Camera-type eye (tissue), 1 donor: ENCODE results near the gene SLC44A2.

DNA sequence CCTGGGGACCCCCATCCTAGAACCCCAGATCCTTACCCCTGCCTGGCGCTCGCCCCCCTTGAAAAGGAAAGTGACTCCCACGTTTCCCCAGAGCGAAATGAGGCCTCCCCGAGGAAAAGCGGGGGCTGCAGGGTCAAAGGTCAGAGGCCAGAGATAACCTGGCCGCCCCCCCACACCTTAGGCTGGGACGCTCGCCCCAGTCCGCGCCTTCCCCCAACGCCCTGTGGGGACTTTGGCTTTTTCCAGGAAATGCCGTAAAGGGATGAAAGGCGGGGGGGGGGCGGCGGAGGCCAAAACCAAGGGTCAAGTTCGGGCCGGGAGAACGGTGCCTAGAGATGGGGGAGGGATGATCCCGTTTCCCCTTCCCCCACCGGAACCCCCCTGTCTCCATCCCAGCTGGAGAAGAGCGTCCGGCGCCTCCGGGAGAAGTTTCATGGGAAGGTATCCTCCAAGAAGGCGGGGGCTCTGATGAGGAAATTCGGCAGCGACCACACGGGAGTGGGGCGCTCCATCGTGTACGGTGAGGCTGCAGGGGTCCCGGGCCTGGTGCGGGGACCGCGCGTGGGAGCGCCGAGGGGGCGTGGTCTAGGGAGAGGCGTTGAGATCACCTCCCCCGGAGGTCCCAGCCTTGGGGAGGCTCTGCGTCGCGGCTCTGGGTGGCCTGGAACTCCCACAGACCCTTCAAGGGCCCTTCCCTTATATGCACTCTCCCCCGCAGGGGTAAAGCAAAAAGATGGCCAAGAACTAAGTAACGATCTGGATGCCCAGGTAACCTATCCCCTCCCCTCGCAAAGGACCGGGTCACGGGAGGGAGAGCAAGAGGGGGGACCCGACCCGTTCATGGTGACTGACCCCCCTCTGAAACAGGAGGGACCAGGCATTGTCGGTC is 660 bp downstream of the SHFL start:
- RAMPAGE, long total RNA: no peak

DNA sequence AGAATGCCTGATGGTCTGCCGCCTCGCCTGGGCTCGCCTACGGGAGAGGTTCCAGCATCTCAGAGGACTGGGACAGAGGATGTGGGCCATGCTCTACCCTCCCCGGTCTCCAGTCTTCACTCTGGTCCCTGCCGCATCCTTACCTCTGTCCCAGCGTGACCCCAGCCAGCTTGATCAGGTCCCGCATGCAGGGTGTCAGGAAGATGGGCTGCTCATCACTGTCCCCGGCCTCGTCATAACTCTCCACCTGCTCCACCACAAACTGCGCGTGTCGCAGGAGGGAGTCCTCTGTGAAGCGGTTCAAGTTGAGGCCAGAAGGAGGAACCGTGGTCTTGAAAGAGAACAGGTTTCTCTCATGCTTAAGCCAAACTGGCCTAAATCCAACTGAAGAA is 34.7 kb upstream of the EIF3G start:
- RAMPAGE, long total RNA: no peak

DNA sequence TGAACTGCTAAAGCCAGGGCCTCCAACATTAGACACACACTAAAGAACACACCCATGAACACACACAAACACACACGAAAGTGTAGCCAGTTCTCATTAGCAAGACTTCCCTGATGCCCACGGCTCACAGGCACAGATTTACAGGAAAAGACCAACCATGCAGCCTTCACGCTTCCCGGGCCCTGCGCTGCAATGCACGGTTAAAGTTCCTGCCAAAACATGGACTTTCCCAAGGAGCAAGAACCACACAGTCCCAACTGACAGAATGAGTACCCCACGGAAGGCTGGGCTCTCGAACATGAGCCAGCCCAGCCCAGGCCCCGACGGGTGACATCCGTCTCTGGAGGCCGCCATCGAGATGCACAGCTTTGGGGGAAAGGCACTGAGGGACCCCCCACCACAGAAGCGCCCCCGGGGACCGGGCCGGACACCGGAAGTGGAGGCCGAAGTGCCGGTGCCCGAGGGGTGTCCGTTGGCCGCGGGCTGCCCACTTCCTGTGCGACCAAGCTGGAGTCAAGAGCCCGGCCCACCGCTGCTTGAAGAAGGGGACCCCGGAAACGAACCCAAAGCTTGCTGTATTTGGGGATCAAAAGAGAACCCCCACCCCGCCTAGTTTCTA is 674 bp downstream of the DNMT1 start:
- RAMPAGE, long total RNA: no peak

DNA sequence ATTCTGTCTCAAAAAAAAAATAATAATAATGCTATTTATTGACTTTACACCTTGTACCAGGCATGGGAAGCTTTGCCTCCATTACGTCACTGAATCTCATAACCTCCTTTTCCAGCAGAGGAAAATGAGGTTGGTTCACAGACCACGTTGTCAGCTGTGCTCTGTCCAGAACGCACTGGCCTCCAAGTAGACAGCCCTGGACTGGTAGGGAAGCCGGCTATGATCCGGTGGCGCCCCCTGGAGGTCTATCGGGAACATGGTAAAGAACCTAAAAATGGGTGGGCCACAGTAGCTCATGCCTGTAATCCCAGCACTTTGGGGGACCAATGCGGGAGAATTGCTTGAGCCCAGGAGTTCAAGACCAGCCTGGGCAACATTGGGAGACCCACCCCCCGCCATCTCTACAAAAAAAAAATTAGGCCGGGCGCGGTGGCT is 1.9 kb upstream of the MRPL4 start:
- RAMPAGE, long total RNA: no peak

GRCh38 chr19:10285085-10286234 is 1.3 kb upstream of the ICAM4 start:
- RAMPAGE, long total RNA: no peak

DNA sequence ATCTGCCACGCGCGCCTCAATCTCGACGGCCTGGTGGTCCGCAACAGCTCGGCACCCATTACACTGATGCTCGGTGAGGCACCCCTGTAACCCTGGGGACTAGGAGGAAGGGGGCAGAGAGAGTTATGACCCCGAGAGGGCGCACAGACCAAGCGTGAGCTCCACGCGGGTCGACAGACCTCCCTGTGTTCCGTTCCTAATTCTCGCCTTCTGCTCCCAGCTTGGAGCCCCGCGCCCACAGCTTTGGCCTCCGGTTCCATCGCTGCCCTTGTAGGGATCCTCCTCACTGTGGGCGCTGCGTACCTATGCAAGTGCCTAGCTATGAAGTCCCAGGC is 978 bp downstream of the ICAM4 start:
- RAMPAGE, long total RNA: no peak

- RAMPAGE, long total RNA: no peak
These were observed 610 bp upstream of the FDX2 start for GRCh38 chr19:10316358-10316891.

DNA sequence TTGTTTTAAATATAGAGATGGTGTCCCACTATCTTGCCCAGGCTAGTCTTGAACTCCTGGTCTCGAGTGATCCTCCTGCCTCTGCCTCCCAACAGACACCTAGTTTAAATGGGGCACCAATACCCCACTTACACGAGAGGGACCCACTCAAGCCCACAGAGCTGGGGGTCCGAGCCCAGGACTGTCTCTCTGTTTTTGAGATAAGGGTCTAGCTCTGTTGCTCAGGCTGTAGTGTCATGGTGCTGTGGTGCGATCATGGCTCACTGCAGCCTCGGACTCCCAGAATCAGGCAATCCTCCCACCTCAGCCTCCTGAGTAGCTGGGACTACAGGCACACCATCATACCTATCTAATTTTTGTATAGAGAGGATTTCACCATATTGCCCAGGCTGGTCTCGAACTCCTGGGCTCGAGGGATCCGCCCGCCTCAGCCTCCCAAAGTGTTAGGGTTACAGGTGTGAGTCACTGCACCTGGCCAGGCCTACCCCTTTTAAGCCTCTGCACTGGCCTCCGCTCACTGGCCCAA is 6.2 kb downstream of the RAVER1 start:
- RAMPAGE, long total RNA: no peak

DNA sequence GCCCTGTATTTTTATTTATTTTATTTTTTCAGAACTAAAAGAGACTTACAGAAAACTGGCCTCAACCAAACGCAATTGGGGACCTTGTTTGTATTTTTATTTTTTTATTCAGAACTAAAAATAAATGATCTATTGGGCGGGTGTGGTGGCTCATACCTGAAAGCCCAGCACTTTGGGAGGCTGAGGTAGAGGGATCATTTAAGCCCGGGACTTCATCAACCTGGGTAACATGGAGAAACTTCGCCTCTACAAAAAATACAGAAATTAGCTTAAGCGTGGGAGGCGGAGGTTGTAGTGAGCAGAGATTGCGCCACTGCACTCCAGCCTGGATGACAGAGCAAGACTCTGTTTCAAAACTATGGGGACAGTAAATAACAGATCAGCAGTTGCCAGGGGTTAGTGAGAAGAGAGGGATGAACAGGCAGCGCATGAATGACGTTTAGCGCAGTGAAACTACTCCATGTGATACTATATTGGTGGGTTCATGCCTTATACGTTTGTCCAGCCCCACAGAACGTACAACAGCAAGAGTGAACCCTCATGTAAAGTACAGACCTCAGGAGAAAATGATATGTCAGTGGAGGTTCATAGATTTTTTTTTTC is 7.0 kb upstream of the ICAM3 start:
- RAMPAGE, long total RNA: no peak

GRCh38 chr19:10460768-10461213 is 40.5 kb downstream of the PDE4A start:
- RAMPAGE, long total RNA: no peak

DNA sequence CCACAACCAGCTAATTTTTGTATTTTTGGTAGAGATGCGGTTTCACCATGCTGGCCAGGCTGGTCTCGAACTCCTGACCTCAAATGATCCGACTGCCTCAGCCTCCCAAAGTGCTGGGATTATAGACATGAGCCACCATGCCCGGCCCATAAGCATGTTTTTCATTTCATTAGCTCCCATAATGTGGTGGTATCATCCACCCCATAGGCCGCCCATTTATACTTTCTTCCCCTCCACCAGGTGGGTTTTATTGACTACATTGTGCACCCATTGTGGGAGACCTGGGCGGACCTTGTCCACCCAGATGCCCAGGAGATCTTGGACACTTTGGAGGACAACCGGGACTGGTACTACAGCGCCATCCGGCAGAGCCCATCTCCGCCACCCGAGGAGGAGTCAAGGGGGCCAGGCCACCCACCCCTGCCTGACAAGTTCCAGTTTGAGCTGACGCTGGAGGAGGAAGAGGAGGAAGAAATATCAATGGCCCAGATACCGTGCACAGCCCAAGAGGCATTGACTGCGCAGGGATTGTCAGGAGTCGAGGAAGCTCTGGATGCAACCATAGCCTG is 36.4 kb downstream of the KEAP1 start:
- RAMPAGE, long total RNA: no peak

DNA sequence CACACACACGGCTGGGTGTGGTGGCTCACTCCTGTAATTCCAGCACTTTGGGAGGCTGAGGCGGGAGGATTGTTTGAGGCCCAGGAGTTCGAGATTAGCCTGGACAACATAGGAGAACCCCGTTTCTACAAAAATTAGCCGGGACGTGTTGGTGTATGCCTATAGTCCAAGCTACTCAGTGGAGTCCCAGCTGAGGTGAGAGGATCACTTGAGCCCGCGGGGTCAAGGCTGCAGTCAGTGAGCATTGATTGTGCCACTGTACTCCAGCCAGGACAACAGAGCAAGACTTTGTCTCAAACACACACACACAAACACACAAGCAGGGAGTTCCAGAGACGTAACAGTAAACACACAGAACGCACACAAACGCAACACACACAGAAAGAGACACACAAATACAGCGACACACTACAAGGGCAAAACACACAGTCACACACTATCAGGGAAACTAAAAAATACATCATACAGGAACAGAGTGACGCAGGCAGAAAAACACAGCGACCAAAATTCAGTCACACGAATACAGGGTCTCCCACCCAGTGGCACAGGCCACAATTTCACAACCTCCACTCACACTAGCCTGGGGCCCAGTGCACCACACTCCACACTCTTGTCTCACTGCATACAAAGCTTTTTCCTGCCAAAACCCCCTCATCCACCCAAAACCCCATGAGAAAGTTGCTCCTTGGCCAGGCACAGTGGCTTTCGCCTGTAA is 1.5 kb downstream of the S1PR5 start:
- RAMPAGE, long total RNA: no peak

GRCh38 chr19:10516733-10517277 is 442 bp downstream of the S1PR5 start:
- RAMPAGE, long total RNA: no peak

DNA sequence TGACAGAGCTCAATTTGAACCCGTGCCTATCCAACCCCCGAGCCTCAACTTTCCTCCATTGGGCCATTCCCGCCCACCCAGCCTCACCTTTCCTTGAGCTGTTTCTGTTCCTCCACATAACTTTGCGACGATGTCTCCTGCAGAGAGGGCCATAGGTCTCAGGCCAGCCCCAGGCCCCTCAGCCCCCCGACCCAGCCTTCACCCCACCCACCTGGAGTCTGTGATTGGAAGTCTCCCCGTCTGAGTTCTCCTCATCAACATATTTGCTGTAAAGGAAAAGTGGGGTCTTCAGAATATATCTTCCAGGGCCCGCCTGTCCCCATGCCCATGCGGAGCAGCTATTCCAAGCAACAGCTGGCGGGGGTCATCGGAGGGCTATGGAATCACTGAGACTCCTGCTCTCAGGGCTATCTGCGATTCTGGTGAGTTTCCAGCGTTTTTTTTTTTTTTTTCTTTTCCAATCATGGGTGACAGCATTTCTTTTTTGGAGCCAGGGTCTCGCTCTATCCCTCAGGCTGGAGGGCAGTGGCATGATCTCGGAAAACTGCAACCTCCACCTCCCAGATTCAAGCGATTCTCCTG is 4.1 kb downstream of the KRI1 start:
- RAMPAGE, long total RNA: no peak

GRCh38 chr19:10624685-10625868 is at the start of gene SLC44A2:
Gene SLC44A2 (plus strand): TSS chr19:10625553.
- RAMPAGE, long total RNA: no peak

DNA sequence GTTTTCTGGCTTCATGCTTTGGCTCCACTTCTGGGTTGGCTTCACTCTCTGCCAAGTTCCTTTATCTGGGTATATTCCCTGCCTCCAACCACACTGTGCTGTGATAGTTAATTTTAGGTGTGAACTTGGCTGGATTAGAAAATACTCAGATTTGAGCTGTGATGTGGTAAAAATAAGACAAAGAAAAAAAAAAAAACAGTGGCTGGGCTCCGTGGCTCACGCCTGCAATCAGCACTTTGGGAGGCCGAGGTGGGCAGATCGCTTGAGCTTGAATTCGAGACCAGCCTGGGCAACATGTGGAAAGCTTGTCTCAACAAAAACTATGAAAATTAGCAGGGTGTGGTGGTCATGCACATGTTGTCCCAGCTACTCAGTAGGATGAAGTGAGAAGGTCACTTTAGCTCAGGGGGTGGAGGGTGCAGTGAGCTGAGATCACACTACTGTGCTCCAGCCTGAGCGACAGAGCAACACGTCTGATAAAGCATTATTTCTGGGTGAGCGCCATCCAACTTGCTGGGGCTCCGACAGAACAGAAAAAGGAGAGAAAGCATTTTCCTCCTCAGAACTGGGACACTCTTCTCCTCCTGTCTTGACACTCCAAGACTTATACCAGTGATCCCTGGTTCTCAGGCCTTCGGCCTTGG is 7.4 kb upstream of the ILF3 start:
- RAMPAGE, long total RNA: no peak

GRCh38 chr19:10695424-10696279 is 5.6 kb upstream of the QTRT1 start:
- RAMPAGE, long total RNA: no peak

DNA sequence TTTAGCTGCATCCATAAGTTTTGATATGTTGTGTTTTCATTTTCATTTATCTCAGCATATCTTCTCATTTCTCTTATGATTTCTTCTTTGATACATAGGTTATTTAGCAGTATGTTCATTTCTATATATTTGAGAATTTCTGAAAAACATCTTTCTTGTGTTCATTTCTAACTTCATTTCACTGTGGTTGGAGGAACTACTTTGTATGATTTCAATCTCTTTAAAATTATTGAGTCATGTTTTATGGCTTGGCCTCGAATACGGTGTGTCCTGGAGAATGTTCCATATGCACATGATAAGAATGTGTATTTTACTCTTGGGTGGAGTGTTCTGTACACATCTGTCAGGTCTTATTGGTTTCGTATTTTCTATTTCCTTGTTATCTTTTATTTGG is 22.9 kb downstream of the DNM2 start:
- RAMPAGE, long total RNA: no peak

DNA sequence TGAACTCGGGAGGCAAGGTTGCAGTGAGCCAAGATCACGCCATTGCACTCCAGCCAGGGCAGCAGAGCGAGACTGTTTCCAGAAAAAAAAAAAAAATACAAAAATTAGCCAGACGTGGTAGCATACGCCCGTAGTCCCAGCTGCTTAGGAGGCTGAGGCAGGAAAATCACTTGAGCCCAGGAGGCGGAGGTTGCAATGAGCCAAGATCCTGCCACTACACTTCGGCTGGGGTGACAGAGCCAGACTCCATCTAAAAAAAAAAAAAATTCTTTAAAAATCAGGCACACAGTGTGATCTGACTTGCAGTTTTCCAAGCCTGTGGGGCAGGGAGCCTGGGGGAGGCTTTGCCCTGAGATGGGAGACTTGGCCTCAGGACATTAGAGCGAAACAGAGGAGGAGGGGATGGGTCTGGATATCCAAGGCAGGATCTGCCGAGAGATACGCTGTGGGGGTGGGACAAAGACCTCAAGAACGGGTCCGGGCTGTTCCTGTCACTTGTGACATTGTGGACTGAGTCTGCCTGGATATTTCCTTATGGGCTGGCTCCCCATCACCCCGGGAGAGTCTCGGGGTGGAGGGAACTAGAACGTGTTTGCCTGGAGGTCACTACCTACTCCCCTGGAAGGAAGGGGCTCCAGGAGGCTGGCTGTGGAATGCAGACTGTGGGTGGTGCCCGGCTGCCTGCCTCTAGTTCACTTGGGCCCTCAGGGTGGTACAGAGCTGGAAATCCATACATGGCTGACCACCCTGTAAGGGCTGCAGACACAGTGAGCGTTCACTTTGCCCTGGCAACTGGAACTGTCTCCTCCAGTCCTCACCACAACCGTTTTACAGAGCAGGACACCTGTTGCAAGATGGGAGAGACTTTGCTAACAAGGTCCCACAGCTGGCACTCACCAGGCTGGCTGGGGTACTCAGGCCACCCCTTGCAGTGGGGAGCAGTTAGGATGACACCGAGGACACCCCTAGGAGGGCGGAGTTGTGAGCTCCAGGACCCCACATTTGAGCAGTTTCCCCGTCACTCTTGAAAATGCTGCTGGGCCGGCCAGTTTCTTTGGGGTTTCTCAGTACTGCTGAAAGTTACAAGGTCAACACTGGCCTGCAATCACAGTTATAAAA is 26.4 kb downstream of the DNM2 start:
- RAMPAGE, long total RNA: no peak

DNA sequence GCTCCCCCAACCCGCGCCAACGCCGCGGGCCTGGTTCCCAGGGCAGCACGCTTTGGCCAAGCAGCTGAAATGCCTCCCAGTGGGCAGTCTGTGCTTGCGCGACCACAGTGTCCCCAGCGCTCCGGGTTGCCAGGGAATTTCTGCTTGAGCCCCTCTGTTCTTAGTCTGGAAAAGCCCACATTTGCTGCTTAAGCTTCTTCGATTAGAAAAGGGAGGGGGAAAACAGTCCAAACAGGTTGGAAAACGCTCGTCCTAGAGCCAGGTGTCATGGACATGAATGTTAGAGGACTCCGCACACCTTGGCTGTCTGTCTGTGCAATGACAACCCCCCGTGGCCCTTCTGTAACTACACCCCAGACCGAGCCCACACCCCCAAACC is 39.2 kb downstream of the TMED1 start:
- RAMPAGE, long total RNA: no peak